Ascending aorta (tissue), 1 donor: ENCODE data around the gene ARL6IP6.

DNA sequence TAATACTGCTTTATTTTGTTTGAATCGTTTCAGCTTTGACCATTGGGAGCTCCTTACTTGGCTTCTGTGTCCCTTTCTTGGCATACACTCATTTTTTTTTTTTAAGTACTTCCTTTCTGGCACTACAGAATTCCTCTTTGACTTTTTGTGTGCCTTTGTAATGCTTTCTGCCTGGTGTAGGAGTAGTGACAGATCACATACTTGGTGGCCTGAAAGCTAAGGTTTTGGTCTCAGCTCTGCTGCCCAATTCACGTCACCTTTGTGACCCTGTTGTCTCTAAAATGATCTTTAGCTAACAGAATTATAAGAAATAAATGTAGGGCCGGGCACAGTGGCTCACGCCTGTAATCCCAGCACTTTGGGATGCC, 68.5 kb downstream of the FMNL2 start:
- PRO-cap, result no peak

DNA sequence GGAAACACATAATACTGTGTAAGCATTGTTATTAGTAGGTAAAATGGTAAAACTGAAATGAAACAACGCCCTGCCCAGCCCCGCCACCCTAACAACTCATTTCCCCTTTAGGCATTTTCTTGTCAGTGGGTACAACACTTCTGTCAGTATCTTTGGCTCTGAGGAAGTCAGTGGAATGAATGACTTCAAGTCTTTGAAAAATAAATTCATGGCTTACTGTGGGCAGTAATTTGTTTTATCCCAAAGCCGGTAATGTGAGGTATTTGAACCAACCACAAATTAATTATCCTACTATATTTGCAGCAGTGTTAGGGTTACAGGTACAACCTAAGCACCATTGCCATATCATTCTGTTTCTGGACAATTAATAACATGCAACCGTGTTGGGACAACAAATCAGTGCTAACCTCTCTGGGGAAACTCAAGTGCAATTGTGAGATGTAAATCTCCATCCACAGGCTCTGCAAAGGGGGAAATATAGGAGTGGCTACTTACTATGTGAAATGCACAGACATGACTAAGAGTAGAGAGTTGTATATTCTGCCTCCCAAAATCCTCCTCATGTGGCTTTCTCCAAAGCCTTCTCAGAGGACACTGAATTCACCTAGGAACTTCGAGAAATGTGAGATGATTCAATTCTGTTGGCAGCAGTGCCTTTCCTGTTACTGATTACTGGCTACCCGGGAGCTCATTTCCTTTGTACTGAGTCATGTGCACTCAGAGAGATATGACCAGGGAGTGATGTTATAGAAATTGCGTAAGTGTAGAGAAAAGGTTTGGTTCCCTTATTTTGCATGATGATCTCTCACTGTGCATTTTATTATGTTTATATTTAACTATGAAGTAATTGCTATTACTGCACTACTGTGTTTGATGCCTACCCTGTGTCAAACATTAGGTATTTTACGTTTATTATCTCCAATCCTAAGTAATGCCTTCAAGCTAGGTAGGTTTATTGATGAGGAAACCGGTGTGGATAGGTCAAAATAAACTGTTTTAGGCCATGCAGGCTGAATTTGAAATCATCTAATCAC, 86.4 kb downstream of the FMNL2 start:
- PRO-cap, result bidirectional peak, plus-strand start at position 662 of the sequence, minus-strand start at position 596 of the sequence

DNA sequence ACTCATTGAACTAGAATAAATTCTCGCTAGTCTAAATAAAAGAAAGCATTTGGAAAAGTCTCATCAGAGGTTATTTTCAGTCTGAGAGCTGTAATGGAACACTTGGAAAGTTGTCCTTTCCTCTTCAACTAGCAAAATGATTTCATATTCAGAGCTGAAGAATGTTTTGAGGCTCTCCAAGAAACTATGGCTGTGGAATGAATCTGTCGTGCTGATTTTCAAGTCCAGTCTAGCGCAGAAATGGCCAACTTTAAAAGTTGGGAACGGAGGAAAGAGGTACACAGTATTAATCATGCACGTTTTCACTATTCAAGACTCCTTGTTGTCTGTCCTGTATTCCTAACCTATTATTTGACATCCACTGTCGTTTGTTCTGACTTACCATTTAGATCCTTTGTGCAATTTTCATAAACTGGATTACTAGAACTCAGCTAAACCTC, 182.5 kb downstream of the PRPF40A start:
- PRO-cap, result bidirectional peak, plus-strand start at position 221 of the sequence, minus-strand start at position 130 of the sequence

- PRO-cap, result no peak
Measured at GRCh38 chr2:152582087-152582707, 135.1 kb downstream of the PRPF40A start.

DNA sequence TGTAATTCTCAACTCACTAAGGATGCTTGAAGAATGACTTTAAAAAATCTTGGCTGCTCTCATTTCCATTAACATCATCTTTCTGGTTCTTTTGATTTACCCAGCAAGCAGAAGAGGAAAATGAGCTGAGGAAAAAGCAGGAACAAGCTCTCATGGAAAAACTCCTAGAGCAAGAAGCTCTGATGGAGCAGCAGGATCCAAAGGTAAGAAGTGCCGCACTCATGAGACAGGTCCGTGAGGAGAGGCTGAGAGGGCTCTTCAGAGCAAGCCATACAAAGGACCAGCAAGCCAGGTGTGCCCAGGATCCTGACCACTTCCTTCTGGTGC, 77.4 kb downstream of the PRPF40A start:
- PRO-cap, result no peak

DNA sequence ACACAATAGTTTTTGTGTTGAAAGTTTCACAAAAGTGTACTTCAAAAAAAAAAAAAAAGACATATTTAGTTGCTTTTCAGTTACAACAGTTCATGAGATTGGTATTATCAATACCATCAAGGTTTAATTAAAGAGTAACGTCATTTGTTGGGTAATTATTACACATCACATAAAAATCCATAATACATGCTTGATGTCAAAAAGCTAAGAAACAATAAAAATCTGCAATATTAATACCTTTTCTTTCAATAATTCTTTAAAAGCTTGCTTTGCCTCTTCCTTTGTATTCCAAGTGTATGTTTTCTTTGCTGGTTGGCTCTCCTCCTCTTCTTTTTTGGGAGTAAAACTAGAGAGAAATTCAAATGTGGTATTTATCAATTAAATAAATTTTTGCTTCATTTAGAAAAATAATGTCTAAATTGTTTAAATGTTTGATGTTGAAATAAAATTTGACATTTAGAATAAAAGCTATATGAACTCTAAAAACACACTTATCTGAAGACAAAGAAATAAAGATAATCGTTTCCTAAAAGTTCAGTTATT, 43.8 kb downstream of the PRPF40A start:
- PRO-cap, result no peak

- PRO-cap, result bidirectional peak, plus-strand start at chr2:152718620, minus-strand start at chr2:152718493; unidirectional peak, minus-strand start at chr2:152719100
Measured at GRCh38 chr2:152718376-152719271, at the start of gene ARL6IP6. Gene ARL6IP6 (plus strand): TSS chr2:152718620.

DNA sequence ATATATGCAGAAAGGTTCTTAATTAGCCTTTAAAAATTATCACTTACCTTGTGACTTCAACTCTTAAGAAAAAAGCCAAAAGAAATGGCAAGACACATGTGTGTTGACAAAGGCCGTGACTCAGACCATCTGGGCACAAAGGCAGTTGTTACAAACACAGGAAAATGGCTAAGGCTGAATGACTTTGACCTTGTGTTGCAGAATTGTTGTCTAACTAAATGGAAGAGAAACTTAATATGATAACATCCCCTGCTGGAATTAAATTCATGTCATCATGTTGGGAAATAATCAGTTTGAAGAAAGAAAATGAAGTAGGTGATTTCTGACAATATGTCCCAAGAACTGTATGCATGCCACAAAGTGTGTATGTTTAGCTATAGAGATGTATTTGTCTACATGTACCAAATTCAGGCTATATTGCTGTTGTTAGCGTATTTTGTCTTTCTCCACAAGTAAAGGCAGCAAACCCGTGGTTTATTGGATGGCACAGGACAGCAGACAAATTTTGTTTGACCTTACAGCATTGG, 108.6 kb downstream of the ARL6IP6 start:
- PRO-cap, result no peak

DNA sequence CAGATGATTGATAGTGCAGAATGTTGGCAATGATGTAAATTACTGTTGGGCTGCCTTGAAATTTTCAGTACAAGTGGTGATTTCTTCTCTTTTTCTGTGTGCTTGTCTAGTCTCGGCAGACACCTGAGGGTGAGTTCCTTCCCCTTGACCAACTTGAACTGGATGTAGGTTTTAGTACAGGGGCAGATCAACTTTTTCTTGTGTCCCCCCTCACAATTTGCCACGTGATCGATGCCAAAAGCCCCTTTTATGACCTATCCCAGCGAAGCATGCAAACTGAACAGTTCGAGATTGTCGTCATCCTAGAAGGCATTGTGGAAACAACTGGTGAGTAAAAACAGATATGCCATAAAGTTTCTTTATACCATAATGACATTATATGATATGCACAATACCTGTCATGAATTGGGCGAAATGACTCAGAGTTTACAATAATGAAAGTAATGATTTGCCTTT, 11.0 kb downstream of the KCNJ3 start:
- PRO-cap, result no peak

DNA sequence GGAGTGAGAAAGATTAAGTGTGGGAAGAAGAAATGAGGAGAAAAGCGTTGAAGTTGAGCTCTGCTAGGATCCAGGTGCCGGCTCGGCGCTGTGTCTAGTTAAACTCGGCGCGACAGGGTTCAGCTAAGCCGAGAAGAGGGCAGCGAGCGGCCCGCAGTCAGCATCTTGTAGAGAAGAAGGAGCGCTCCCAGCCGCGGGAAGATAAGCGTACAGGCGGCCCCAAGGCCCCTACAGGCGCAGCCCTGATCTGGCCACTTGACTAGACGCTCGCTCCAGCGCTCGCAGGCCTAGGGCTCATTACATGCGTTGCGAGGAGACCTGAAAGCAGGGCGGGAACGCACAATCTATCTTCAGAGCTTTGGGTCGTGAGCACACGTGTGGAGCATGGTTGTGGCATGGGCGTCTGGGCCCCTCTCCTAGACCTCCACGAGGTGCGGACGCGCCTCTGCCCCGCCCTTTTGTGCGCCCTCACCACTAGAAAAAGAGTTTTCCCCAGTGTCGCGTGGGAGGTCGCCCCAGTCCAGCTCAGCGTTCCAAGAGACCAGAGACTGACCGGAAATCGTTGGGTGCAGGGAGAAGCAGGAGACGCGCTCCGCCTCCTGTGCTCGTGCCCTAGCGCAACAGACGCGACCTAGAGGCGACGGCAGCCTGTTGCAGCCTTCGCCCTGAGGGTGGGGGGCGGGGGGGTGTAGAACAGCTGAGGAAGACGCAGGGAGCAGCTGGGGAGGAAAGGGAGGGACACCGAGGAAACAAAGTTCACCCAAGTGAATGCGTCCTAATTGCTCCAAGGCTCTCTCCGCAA, 12.7 kb downstream of the NR4A2 start:
- PRO-cap, result bidirectional peak, plus-strand start at position 623 of the sequence, minus-strand start at position 550 of the sequence

DNA sequence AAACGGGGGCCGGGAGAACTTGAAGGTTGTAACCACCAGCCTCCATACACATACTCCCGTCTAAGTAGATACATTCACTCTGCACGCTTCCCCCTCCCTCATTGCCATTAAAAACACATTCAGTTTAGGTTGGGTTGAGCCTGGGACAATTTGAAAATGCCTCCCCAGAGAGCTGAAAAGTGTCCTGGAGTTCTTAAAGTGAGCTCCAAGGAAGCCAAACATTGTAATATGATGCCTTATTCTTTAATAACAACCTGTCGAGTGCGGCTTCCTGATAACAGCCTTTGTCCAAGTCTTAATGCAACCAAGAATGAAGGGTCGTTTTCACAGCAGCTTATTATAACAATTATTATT, 2.4 kb upstream of the NR4A2 start:
- PRO-cap, result no peak

GRCh38 chr2:156803148-156803814, 367.1 kb downstream of the GPD2 start:
- PRO-cap, result no peak

DNA sequence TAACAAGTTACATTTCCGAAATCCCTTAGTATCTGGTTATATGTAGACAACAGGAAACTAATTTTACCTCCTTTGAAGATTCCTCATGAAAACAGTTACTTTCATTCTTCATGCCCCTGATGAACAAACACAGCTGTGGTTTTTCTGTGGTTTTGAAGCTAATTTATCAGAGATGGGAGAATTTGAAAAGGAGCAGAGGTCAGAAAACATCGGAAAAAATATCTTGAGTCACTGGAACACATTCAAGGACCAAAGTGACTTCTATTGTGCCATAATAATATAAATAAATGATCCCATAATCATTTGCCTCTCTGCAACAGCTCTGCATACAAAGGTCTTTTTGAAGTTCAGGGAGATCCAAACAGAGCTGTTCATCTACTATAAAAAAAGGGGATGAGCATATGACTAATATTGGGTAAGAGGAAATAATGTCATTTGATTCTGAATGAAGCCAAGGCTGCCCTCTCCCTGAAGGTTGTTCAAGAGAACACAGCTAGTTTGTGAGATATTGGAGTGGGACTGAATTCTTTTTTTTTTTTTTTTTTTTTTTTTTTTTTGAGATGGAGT, 201.3 kb upstream of the GALNT5 start:
- PRO-cap, result no peak

DNA sequence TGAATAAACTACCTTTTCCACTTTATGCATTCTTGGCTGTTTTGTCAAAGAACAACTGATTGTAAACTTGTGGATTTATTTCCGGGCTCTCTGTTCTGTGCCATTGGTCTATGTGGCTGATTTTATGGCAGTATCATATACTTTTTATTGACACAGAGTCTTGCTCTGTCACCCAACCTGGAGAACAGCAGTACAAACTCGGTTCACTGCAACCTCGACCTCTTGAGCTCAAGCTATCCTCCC, 6.7 kb upstream of the GALNT5 start:
- PRO-cap, result no peak

- PRO-cap, result no peak
Measured at GRCh38 chr2:157839552-157840115, 36.5 kb downstream of the ACVR1 start.

DNA sequence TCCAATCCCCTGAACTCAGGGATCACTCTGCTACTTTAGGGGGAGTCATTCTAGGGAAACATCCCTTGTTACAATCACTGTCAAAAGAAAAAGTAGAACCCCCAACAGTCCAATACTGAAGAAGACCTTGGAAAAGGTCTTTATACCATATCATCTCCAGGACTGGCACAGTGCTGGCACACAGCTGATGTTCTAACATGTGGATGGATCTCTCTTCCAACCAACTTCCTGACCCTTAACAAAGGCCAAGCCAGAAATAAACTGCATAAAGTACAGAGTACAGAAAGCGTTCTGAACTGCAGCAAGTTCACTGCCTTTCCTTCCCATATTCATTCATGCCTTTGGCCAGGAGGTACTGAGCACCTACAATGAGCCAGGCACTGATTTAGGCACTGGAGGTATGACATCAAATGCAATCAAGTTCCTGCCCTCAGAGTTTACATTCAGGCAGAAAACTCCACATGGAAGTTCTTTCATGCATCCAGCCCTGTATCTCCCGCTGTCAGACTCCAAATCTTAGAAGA, 34.0 kb downstream of the ACVR1 start:
- PRO-cap, result no peak

- PRO-cap, result no peak
Measured at GRCh38 chr2:158063249-158063572, 38.5 kb upstream of the UPP2 start.

DNA sequence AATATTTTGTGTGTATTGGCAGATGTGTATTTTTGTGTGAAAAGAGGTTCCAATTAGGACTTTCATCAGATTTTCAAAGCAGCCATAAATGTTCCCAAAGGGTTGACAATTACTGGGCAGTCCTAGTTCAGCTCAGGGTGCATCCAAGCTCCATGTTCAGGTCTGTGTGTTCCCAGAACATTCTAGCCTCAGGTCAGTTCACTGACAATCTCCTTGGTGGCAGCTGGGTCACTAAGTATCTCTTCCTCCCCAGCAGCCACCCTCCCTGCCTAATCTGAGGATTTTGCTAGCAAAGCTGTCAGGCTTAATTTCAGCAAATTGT, 29.7 kb downstream of the UPP2 start:
- PRO-cap, result no peak

- PRO-cap, result no peak
Measured at GRCh38 chr2:158459189-158460126, 2.7 kb downstream of the PKP4 start.

GRCh38 chr2:158667126-158667600, 128.0 kb upstream of the DAPL1 start:
- PRO-cap, result no peak